Spleen (tissue), 7 donors: ENCODE results near the gene ATP13A2.

GRCh38 chr1:16914374-16915412 is 7.0 kb upstream of the CROCC start:
- PRO-cap, 4 experiments, result peak in 2 of 4 experiments; most common plus-strand start chr1:16914552 (in 2); most common minus-strand start chr1:16914487 (in 2)
- RAMPAGE, long total RNA, 4 experiments, result no peak in any of the 4 experiments

- PRO-cap, 4 experiments, result no peak in any of the 4 experiments
- RAMPAGE, long total RNA, 4 experiments, result no peak in any of the 4 experiments
Measured at GRCh38 chr1:16929671-16930396, 8.1 kb downstream of the CROCC start.

- PRO-cap, 4 experiments, result no peak in any of the 4 experiments
- RAMPAGE, long total RNA, 4 experiments, result no peak in any of the 4 experiments
Measured at GRCh38 chr1:16943728-16944418, 22.1 kb downstream of the CROCC start.

- PRO-cap, 4 experiments, result no peak in any of the 4 experiments
- RAMPAGE, long total RNA, 4 experiments, result no peak in any of the 4 experiments
Measured at GRCh38 chr1:16979206-16979595, 1.2 kb downstream of the MFAP2 start.

- PRO-cap, 4 experiments, result peak in 4 of 4 experiments; most common plus-strand start chr1:17011568 (in 1); most common minus-strand start chr1:17011928 (in 4)
- RAMPAGE, long total RNA, 4 experiments, result no peak in any of the 4 experiments
Measured at GRCh38 chr1:17011139-17012280, at the start of gene ATP13A2. TSS of gene ATP13A2 (minus strand) at chr1:17011928.

DNA sequence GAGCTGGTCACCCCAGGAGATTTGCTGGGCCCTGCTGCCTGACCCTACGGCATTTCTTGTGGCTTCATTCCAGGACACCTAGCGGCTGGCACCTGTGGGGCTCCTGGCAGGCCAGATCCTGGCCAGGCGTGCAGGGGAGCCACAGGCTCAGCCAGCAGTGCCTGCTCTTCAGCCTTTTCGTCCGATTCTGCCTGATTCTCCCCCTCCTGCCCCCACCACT is 7.2 kb downstream of the PADI1 start:
- PRO-cap, 4 experiments, result no peak in any of the 4 experiments
- RAMPAGE, long total RNA, 4 experiments, result no peak in any of the 4 experiments

DNA sequence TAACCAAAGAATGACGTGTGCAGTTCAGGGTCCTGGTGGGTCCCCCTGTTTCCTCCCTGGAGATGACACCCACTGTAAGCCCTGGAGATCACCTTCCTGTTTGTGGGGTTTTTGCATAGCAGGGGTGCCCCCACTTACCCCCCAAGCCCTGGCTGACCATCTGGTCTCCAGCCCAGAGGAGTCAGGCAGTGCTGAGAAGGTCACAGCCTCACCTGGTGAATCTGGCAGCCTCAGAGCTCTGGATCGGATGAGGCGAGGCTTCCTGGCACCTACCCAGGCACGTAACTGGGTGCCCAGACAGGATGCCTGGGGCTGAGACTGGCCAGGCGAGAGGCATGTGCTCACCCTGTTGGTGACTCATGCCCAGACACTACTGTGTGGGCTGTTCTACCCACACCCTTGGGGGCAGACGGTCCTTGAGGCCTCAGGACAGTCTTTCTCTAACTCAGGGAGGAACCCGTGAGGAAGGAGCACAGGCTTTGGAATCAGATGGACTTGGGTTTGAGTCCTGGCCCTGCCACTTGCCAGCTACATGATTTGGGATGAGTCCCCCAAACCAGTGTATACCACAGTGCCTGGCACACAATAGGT is 15.2 kb upstream of the PADI3 start:
- PRO-cap, 4 experiments, result no peak in any of the 4 experiments
- RAMPAGE, long total RNA, 4 experiments, result no peak in any of the 4 experiments

- PRO-cap, 4 experiments, result no peak in any of the 4 experiments
- RAMPAGE, long total RNA, 4 experiments, result no peak in any of the 4 experiments
Measured at GRCh38 chr1:17525010-17525386, 14.5 kb upstream of the ARHGEF10L start.

GRCh38 chr1:17539121-17539485 is 395 bp upstream of the ARHGEF10L start:
- PRO-cap, 4 experiments, result no peak in any of the 4 experiments
- RAMPAGE, long total RNA, 4 experiments, result no peak in any of the 4 experiments

DNA sequence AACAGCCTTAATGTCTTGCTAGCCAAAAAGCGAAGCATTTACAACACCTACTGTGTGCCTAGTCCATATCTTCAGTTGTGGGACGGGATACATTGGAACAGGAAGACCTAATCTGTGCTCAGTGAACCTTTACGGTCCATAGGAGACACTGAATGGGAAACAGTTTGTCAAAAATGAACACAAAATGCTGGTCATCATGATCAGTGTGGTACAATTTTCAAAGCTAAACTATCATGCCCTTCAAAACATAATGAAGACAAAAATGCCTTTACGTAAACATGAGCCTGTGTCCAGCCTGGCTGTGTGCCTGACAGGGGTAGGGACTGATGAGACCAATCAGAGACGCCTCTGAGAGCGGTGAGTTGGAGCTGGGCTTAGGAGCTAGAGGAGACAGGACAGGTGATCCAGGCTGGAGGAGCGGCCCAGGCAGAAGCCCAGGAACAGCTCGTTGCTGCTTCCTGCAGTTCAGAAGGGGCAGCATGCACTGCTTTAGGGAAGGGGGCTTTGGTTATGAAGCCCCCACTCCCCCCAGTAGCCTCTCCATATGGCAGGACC is 70.0 kb downstream of the ARHGEF10L start:
- PRO-cap, 4 experiments, result no peak in any of the 4 experiments
- RAMPAGE, long total RNA, 4 experiments, result no peak in any of the 4 experiments

DNA sequence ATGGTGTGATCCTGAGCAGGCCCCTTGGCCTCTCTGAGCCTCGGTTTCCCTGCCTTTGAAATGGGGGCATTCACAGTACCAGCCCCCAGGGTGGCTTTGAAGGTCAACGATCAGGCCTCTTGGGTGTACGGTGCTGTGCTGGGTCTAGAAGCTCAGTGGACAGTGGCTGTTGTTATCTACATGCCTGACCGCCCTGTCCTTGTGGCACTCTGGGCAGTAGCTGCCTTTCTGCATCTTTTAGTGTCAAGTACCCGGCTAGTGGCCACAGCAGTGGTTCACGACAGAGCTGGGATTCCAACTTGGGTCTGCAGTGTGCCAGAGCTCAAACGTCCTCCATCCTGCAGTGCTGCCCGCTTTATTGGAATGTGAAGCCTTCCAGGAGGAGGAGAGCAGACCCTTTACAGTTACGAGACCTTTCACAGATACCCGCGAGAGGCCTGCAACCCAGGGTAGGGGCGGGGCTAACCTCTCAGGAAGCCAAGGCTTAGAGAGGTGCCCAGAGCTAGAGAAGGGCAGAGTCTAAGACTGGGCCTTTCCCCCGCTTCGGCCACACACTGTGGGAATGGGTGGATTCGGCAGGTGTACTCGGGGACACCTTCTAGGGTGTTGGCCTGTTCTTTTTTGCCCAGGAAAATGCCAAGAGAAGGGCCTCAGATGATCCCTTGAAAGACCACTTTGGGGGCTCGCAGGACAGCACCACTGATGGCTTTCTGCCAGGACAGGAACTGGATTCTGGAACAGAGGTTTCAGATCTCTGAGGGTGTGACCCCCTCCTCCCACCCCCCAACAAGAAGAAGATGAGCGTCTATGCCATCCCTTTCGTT is 74.5 kb downstream of the ARHGEF10L start:
- PRO-cap, 4 experiments, result no peak in any of the 4 experiments
- RAMPAGE, long total RNA, 4 experiments, result no peak in any of the 4 experiments

GRCh38 chr1:17646771-17647491 is 107.4 kb downstream of the ARHGEF10L start:
- PRO-cap, 4 experiments, result no peak in any of the 4 experiments
- RAMPAGE, long total RNA, 4 experiments, result no peak in any of the 4 experiments

GRCh38 chr1:18201889-18202412 is 94.4 kb downstream of the IGSF21 start:
- PRO-cap, 4 experiments, result no peak in any of the 4 experiments
- RAMPAGE, long total RNA, 4 experiments, result no peak in any of the 4 experiments

DNA sequence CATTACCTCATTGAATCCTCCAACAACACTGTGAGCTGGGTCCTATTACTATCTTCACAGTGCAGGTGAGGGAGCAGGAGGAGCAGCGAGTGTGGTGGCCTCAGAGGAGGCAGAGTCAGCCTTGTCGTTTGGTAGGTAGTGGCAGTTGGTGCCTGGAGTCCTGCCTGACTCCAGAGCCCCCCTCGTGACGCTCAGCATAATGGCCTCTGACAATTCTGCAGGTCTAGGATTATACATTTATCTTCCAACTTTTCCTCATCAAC is 23.2 kb upstream of the PAX7 start:
- PRO-cap, 4 experiments, result no peak in any of the 4 experiments
- RAMPAGE, long total RNA, 4 experiments, result no peak in any of the 4 experiments

DNA sequence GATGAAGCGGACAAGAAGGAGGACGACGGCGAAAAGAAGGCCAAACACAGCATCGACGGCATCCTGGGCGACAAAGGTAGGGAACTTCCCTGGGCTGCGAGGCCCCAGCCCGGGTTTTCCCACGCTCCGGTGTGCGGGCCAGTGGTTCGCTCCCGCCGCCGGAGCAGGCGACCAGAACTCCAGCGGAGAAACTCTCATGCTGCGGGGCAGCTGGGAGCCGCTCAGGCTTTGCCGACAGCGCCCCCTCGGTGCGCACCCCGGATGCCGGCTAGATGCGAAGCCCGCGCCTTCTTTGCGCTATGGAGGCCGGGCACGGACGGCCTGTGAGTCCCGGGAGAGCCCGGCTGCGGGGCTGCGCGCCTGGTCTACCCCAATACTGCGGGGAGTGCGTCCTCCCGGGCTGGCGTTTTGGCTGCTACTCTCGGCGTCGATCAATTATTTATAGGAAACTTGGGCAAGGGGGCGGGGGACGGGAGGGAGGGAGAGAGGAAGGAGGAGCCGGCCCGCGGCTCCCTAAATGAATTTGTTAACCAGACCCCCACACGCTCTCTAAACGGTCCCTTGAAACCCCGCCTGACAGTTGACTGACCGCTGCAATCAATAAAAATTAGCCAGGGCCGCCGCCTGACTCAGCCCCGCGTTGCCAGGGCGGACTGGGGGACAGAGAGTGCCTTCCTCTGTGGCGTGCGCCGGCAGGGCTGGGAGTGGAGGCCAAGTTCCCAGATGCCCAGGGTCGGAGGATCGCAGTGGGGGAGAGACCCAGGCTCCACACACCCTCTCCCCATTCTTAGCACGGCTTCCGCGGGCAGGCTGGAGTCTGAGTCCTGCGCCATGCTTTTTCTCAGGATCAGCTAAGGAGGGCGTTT is 5.9 kb downstream of the PAX7 start:
- PRO-cap, 4 experiments, result no peak in any of the 4 experiments
- RAMPAGE, long total RNA, 4 experiments, result no peak in any of the 4 experiments

GRCh38 chr1:18905330-18905599 is 2.9 kb upstream of the ALDH4A1 start:
- PRO-cap, 4 experiments, result no peak in any of the 4 experiments
- RAMPAGE, long total RNA, 4 experiments, result no peak in any of the 4 experiments

DNA sequence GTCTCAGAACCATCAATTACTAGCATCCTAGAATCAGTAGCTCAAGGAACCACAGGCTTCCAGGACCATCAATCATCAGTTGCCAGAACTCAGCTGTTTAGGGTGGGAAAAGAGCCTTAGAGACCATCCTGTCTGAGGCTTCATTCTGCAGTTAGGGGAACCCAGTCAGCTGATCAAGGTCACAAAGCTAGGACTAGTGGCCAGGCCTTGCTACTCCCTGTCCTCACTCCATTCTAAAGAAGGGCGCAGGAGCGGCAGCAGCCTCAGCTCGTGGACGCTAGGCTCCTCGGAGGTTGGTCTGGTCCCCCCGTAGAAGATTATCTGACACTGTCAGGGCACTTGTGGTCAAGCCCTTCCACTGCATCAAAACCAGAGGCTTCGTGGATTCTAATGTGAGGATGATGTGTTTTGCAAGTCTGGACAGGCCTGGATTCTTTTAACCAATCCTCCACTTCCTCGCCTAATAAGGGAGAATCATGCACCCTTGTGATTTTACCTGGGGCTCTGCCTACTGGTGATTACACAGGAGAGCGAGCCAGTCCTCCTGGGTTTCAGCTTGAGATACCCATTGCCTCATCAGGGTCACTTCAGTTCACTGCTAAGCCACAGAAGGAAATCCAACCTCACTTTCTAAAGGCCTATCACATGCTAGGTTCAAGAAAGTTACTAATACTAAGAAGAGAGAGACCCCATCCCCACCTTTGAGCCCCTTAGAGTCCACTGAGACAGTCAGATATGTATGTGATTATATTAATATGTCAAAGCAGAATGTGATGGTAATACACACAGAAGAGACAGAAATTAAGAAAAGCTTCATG is 41.8 kb upstream of the IFFO2 start:
- PRO-cap, 4 experiments, result no peak in any of the 4 experiments
- RAMPAGE, long total RNA, 4 experiments, result no peak in any of the 4 experiments

- PRO-cap, 4 experiments, result no peak in any of the 4 experiments
- RAMPAGE, long total RNA, 4 experiments, result no peak in any of the 4 experiments
Measured at GRCh38 chr1:19013485-19014104, 57.1 kb upstream of the IFFO2 start.

GRCh38 chr1:19073220-19073696 is 116.8 kb upstream of the IFFO2 start:
- PRO-cap, 4 experiments, result no peak in any of the 4 experiments
- RAMPAGE, long total RNA, 4 experiments, result no peak in any of the 4 experiments

- PRO-cap, 4 experiments, result no peak in any of the 4 experiments
- RAMPAGE, long total RNA, 4 experiments, result no peak in any of the 4 experiments
Measured at GRCh38 chr1:19079250-19080474, 123.2 kb upstream of the IFFO2 start.